Metastatic Breast Carcinoma in the Brain (tissue), 10 donors: ENCODE measurements around the genes TRIM51G, OR4S2 and OR5M8.

- PRO-cap, 10 experiments: no peak in any of the 10 experiments
These were observed 2.1 kb downstream of the FNBP4 start for GRCh38 chr11:47765080-47765498.

GRCh38 chr11:47950341-47950619, 30.1 kb upstream of the PTPRJ start:
- PRO-cap, 10 experiments: no peak in any of the 10 experiments

DNA sequence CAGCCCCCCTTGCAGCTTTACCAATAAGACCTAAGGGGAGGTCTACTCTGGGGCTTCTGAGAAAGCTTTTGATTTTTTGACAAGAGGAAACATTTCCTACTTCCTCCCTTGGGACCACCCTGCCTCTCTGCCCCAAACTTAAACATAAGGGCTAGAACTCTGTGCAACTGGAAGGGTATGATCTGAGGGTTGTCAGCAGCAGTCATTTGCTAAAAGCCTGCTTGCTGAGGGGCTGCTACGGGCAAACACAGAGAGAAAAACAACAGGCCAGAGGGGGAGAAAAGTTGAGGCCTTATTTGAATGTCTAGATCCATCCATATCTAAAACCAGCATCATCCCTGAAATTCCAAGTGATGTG, 29.8 kb upstream of the PTPRJ start:
- PRO-cap, 10 experiments: no peak in any of the 10 experiments

DNA sequence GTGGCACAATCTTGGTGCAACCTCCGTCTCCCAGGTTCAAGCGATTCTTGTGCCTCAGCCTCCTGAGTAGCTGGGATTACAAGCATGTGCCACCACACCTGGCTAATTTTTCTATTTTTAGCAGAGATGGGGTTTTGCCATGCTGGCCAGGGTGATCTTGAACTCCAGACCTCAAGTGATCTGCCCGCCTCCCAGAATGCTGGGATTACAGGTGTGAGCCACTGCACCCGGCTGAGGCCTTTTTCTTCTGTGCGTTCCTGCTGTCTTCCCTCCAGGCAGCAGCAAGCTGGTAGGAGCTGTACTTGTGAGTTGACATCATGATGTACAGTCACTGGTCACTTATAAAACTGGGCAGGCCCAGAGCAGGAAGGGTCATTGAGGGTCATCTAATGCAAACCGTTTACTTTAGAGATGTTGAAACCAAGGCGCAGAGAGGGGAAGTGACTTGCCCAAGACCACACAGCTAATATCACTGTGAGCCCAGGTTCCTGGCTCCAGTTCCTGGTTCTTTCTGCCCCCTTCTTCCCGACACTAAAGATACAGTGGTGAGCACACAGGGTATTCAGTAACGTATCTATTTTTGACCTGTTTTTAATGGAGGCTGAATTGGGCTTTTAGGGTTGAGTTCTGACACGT, 27.2 kb downstream of the PTPRJ start:
- PRO-cap, 10 experiments: no peak in any of the 10 experiments

GRCh38 chr11:48018499-48019609, 38.5 kb downstream of the PTPRJ start:
- PRO-cap, 10 experiments: no peak in any of the 10 experiments

DNA sequence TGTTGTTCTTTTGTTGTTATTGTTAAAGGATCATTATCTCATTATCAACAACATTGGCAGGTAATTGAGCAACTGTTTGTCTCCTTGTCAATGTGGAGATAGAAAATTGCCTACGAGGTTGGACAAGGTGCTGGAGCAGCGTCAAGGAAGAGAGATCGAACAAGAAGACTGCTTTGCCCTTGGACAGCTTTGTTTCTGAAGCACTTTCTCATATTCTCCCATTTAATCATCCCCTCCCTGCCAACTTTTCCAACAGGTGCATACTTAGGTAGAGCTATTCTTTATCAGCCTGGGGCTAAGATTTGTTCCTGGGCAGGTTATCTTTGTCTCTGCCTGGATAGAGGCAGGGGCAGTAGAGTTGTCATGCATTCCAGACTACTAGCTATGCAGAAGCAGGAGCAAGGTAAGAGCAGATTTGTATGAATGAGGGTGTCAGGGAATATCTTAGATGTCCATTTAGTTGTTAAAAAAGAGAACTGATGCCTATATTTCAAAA, 82.2 kb downstream of the PTPRJ start:
- PRO-cap, 10 experiments: no peak in any of the 10 experiments

DNA sequence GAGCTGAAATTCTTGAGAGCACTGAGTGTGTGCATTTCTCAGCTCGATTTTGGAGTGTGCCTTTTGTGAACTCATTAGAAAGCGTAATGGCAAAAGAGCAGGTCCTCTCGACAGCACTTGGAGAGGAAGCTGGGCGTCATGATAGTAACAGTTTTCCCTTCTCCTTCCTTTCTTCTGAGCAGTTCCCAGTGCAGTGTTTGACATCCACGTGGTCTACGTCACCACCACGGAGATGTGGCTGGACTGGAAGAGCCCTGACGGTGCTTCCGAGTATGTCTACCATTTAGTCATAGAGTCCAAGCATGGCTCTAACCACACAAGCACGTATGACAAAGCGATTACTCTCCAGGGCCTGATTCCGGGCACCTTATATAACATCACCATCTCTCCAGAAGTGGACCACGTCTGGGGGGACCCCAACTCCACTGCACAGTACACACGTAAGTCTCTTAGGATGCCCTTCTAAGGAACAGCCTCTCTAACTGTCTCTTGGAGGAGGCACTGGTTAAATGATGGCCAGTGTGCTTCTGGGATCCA, 80.7 kb upstream of the OR4B1 start:
- PRO-cap, 10 experiments: no peak in any of the 10 experiments

GRCh38 chr11:48915835-48916144, 67.9 kb downstream of the TRIM51G start:
- PRO-cap, 10 experiments: no peak in any of the 10 experiments

DNA sequence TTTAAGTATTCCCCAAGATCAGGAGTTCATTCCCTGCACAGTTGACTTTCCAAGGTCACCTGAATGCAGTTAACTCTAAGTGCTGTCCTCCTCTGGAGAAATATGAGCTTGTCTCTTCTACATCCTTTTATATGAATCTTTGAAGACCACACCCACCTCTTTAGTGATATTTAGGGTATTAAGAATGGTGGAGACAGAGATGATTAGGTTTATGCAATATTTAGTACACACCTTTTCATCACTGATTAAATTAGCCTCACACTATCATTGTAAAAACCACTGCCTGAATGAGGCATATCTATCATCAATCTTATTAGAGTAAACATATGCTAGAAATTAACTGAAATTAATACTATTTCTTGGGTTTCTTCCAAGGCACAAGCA, at the start of gene TRIM51G:
Gene TRIM51G (minus strand): TSS at position 96 of the 384 bp plus-strand sequence.
- PRO-cap, 10 experiments: no peak in any of the 10 experiments

DNA sequence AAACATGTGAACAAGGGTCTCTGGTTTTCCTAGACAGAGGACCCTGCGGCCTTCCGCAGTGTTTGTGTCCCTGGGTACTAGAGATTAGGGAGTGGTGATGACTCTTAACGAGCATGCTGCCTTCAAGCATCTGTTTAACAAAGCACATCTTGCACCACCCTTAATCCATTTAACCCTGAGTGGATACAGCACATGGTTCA, 41.1 kb upstream of the OR4C13 start:
- PRO-cap, 10 experiments: no peak in any of the 10 experiments

GRCh38 chr11:50297970-50298786, 315.8 kb upstream of the OR4C12 start:
- PRO-cap, 10 experiments: peak in 1 of 10 experiments; most common plus-strand start chr11:50298571 (in 1)

GRCh38 chr11:55647909-55648534, at the start of gene OR4S2:
TSS of gene OR4S2 (plus strand) at chr11:55648327.
- PRO-cap, 10 experiments: no peak in any of the 10 experiments

GRCh38 chr11:56491293-56491640, at the start of gene OR5M8:
TSS of gene OR5M8 (minus strand) at chr11:56491370.
- PRO-cap, 10 experiments: no peak in any of the 10 experiments

GRCh38 chr11:57277195-57277652, 40.2 kb upstream of the APLNR start:
- PRO-cap, 10 experiments: no peak in any of the 10 experiments

DNA sequence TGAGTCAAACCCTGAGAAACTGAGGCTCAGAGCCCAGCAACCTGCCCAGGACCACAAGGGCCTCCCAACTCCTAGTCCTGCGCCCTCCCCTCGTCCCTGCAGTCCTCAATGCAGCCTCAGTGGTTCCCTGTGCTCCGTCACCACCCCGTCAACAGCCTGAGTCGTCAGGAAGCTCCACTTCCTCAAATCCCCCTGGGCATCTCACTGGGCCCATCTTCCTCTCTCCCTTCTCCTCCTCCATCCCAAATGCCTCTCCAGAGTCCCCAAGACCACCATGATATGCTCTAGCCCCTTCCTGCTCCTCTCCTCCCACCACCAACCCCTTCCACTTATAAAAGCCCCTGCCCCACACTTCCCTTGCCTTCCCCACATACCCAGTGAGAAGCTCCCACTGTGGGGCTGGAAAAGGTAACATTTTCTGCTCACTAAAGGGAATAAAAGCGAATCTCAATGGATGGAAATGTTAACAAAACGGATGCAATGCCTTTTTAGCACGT, 17.5 kb downstream of the TNKS1BP1 start:
- PRO-cap, 10 experiments: no peak in any of the 10 experiments

DNA sequence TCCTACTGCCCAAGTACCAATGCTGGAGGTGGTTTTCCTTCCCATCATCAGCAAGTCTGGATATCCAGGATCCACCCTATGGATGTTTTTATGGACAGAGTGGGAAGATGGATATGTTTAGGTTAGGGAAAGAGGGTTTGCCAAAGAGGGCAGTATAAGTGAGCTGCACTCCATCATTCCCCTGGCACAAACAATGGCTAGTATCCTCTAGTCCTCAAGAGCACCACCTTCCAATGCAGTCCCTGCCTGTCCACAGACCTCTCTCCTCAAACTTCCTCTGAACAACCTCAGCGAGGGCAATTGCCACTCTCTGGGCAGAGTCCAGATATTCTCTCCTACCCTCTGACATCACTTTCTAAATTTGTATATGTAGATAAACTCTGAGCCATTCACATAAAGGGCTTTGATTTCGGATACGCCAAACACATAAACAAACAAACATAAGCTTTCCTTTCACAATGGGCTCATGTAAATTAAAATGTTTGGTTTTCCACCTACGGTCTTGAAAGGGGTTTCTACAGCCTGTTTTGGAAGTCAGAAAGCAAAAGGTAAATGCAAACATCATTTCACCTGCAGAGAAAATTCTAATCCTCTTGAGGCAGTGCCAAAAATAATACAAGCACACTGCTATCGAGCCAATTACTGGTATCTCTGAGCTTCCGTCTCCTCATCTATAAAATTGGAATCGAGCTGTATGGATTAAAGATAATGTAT, 3.0 kb upstream of the SLC43A3 start:
- PRO-cap, 10 experiments: no peak in any of the 10 experiments

DNA sequence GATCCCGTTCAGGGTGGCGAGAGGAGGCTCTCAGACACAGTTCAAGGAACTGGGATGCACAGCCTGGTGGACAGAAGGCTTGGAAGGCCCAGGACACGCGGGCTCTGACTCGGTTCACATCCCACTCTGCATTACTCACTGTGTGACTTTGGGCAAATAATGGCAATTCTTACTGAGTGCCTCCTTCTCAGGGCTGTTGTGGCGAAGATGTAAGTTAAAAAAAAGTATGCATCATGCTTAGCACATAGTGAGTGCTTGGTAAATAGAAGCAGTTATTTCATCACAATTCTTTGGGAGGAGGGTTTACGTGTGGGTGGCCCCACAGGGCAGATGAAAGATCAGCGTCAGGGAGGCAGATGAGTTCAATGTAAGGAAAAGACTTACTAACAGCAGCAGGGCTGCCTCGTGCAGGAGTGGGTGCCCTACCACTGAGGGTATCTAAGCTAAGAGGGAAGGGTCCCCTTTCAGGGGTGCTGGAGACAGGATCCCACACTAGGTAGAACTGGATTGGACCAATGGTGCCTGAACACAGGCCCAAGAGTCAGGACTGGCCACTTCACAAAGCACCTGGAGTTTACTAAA, 25.4 kb downstream of the RTN4RL2 start:
- PRO-cap, 10 experiments: no peak in any of the 10 experiments

GRCh38 chr11:57596280-57596971, 1.1 kb upstream of the SERPING1 start:
- PRO-cap, 10 experiments: no peak in any of the 10 experiments

DNA sequence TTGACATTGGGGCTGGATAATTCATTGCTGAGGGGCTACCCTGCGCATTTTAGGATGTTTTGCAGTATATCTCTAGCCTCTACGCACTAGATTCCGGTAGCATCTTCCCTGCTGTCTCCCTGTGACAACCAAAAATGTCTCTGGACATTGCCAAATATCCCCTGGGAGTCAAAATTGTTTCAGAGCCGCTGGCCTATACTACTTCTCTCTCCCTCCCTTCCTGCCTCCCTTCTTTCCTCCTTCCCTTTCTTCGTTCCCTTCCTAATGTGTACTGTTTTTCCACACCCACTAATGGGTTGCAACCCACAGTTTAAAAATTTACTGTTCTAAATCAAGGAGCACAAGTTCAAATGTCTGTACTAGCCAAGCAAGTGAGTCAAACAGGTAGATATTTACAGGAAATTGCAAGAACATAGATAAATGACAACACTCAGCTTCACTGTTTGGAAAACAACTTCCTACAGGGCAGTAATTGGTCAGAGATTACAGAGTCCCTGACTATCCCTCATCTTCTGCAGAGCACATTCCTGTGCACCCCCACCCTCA, 1.7 kb downstream of the SERPING1 start:
- PRO-cap, 10 experiments: no peak in any of the 10 experiments

DNA sequence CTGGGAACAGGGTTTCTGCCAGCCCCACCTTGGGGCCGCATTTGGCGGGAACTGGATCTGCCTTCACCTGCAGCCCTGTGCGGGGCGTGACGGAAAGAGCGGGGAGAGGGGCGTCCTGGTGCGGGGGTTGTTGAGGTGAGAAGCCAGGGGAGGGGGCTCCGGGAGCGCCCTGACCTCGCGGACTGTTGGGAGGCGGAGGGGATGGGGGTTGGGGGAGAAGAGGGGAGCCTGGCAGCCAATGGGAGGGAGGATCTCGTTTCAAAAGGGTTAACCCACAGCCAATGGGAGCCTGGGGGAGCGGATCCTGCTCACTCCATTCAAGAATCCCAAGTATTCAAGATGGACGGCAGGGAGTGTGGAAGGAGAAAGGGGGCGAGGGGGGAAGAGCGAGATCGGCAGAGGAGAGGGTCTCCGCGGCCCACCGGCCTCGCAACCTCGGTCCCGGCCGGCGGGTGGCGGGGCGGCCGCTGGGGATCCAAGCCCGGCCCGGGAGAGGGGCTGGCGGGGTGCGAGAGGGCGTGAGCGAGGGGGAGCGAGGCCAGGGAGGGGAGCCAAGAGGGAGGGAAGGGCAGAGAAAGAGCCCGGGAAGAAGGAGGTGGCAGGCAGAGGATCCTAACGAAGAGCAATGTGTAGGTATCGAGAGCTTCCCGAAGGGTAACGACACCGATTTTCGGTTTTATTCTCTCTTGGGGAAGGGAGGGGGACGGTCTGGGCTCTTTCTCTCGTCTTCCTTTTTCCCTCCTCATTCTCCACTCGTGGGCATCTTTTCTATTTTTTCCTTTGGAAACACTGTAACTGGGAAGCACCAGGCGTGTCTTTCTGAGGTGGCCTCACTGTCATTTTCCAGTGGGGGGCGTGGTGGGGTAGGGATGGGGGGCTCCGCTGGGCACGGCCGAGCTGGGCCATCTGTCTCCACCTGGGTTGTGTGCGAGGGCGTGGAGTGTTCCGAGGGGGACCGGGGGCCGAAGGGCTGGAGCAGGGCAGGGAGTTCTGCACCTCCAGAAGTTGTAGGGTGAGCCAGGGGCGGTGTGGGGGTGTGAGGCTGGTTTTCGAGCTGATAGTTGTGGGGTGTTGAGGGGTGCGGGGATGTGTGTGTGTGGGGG, 11.3 kb downstream of the YPEL4 start:
- PRO-cap, 10 experiments: peak in 5 of 10 experiments; most common plus-strand start position 333 of the sequence (in 5); most common minus-strand start position 184 of the sequence (in 3)